Breast epithelium (tissue), 2 donors: ENCODE results near the gene DYNC1I1.

GRCh38 chr7:94347870-94348556 is 46.7 kb upstream of the COL1A2 start:
- PRO-cap = no peak
- RAMPAGE, long total RNA, 2 experiments = no peak in any of the 2 experiments

- PRO-cap = no peak
- RAMPAGE, long total RNA, 2 experiments = no peak in any of the 2 experiments
These were observed 26.5 kb upstream of the COL1A2 start for GRCh38 chr7:94367825-94368909.

- PRO-cap = no peak
- RAMPAGE, long total RNA, 2 experiments = no peak in any of the 2 experiments
These were observed 986 bp downstream of the SGCE start for GRCh38 chr7:94654858-94655435.

DNA sequence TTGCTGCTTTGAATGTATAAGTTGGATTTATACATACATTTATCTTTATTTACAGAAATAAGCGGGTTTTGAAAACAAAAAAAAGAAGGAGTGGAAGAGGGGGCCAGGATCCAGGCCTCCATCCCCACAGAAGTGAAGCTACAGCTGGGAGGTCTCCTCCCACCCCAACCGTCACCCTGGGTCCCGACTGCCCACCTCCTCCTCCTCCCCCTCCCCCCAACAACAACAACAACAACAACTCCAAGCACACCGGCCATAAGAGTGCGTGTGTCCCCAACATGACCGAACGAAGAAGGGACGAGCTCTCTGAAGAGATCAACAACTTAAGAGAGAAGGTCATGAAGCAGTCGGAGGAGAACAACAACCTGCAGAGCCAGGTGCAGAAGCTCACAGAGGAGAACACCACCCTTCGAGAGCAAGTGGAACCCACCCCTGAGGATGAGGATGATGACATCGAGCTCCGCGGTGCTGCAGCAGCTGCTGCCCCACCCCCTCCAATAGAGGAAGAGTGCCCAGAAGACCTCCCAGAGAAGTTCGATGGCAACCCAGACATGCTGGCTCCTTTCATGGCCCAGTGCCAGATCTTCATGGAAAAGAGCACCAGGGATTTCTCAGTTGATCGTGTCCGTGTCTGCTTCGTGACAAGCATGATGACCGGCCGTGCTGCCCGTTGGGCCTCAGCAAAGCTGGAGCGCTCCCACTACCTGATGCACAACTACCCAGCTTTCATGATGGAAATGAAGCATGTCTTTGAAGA is 7.5 kb upstream of the SGCE start:
- PRO-cap = no peak
- RAMPAGE, long total RNA, 2 experiments = no peak in any of the 2 experiments

- PRO-cap = no peak
- RAMPAGE, long total RNA, 2 experiments = no peak in any of the 2 experiments
These were observed 45.5 kb upstream of the SGCE start for GRCh38 chr7:94701490-94701847.

DNA sequence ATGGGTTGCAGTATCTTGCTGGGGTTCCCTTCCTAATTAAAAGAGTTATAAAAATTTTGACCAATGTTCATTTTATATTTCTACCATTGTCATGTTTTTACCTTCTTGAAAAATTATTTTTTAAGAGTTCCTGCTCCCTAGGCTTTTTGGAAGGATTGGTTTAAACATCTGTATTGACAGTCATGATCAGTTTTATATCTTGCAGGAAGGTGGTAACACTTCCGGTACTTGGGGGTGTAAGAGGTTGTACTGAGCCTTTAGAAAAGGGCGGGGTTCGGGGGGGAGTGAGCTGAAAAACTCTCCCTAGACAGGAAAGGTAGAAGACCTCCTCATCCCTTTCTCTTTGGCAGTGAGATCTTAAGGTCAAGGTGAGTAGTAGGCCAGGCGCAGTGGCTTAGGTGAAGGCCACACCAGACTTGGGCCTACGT is 426 bp upstream of the PPP1R9A start:
- PRO-cap = no peak
- RAMPAGE, long total RNA, 2 experiments = no peak in any of the 2 experiments

DNA sequence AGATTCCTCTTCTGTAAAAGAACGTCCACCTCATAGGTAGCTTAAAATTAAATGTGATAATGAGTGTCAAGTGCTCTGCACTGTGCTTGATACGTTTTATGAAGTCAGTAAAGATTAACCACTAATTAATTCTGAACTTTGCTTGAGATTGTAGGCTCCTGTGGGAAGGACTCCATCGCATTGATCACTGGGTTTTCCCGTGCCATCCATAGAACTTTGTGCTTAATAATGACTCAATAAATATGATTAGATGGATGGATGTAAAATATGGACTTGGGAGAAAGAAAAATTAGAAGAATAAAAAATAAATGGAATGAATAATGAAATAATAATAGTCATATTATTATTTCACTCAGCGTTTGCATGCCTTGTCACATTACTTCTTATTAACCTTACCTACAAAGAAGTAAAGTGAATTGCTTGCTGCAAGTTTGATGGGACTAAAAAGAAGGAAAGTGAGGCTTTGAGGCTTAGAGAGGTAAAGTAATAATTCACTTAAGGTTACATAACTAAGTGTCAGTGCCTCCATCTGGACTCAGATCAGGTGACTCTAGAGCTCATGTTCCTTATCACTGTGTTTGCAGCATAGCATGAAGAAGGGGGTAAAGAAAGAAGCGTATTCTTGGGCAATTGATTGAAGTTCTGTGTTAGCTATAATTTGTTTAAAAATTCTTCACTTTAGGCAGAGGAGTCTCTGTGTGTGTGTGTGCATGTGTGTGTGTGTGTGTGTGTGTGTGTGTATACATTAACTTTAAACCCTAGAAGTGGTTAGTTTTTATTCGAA is 1.8 kb upstream of the PON3 start:
- PRO-cap = no peak
- RAMPAGE, long total RNA, 2 experiments = no peak in any of the 2 experiments

- PRO-cap = no peak
- RAMPAGE, long total RNA, 2 experiments = no peak in any of the 2 experiments
These were observed 7.4 kb upstream of the ASB4 start for GRCh38 chr7:95478162-95479021.

DNA sequence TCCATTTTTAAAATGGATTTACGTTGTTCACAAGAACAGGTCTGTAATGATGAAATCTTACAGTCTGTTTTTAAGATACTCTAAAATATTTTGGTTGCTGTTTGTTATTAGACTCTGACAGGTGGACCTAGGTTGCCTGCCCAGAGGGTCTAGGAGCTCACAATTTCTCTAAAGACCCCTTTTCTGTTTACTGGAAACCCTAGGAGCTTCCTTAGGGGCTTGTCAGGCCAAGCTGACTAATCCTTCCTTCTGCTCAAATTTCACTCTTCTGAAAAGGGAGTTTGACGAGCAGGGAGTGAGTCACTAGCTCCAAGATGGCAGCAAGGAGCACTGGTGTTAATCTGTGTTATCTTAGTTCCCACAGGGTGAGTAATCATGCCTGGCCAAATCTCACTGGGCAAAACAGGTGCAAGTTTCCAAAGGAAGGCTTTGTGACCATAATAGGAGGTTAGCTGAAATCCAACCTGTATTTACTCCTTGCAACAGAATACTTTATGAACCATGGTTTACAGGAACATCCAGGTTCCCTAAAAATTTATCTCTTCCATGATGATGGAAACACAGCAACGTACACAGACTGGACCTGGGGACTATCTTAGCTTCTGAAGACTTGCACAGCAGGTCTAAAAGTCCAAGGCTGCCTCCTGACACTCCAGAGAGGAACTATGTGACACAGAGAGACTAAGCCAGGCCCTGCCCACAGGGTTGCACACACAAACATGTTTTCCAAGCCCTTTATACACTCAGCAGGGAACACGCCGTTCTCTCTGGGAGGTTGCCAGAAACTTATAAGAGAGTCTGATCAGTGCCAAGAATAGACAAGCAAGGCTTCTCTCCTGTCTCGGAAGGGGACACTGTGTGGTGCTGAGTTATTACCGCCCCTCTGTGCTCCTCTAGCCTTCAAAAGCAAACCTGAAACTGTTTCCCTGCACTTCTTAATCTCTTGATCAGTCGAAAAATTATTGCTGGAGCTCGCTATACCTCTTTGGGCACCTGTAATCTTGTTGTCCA is 46.4 kb downstream of the PDK4 start:
- PRO-cap = bidirectional peak, plus-strand start at position 851 of the sequence, minus-strand start at position 665 of the sequence
- RAMPAGE, long total RNA, 2 experiments = start-site peak on the minus strand in 1 of 2 experiments, centred at position 648 of the sequence, 5 reads per replicate

GRCh38 chr7:95582034-95582905 is 14.0 kb downstream of the PDK4 start:
- PRO-cap = no peak
- RAMPAGE, long total RNA, 2 experiments = no peak in any of the 2 experiments

- PRO-cap = no peak
- RAMPAGE, long total RNA, 2 experiments = no peak in any of the 2 experiments
These were observed 5.9 kb downstream of the PDK4 start for GRCh38 chr7:95590272-95591024.

GRCh38 chr7:95688906-95689478 is 83.4 kb upstream of the DYNC1I1 start:
- PRO-cap = no peak
- RAMPAGE, long total RNA, 2 experiments = no peak in any of the 2 experiments

DNA sequence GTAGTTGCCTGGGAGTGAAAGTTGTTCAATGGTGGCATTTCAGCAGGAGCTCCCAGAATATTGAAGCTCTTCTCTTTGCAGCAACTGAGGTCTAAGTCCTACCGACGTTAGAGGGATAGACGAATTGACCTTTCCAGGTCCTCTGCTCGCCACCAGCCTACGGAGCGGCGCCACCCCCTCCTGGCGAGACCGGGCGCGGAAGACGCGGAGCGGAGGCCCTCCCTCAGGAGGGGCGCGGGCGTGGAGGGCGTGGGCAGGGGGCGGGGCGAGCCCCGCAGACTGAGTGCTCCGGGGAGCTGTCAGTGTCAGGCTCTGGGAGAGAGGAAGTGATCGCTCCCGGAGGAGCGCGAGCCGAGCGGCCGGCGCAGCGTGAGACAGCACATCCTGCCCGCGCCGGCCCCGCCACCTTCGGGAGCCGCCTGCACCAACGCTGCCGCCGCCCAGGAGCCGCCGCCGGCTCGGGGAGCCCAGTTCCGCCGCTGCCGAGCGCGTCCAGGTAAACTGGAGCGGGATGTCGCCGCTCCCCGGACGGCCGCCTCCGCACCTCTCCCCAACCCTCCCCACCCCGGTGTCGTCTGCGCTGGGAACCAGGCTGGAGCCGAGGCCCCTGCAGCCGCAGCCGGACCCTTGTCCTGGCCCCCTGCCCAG is at the start of gene DYNC1I1:
TSS of gene DYNC1I1 (plus strand) at position 277 of the 648 bp plus-strand sequence.
- PRO-cap = unidirectional peak, plus-strand start at position 317 of the sequence
- RAMPAGE, long total RNA, 2 experiments = no peak in any of the 2 experiments

DNA sequence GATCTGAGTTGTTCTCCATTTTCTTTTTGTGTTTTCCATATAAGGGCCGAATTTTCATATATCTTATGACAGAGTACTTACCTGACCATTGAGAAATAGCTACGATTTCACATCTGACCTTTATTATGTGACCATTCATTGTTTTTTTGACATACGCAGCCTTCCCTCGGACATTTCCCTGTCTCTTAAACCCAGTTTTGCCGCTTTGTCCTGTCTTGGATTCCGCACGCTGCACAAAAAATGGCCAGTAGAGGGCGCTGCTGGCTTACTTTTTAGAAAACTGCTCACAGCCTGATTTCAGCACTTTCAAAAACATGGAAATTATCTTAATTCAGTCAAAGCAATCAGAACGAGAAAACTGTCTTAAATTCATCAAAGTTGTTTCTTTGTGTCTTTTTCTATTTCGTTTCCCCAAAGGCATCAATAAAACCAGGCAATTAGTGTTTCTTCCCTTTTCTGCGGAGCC is 144.2 kb downstream of the DYNC1I1 start:
- PRO-cap = no peak
- RAMPAGE, long total RNA, 2 experiments = no peak in any of the 2 experiments

- PRO-cap = no peak
- RAMPAGE, long total RNA, 2 experiments = no peak in any of the 2 experiments
These were observed 101.1 kb downstream of the SLC25A13 start for GRCh38 chr7:96220762-96221295.

GRCh38 chr7:96260547-96261189 is 61.2 kb downstream of the SLC25A13 start:
- PRO-cap = no peak
- RAMPAGE, long total RNA, 2 experiments = no peak in any of the 2 experiments

GRCh38 chr7:96263256-96264055 is 58.4 kb downstream of the SLC25A13 start:
- PRO-cap = no peak
- RAMPAGE, long total RNA, 2 experiments = no peak in any of the 2 experiments

- PRO-cap = no peak
- RAMPAGE, long total RNA, 2 experiments = no peak in any of the 2 experiments
These were observed 13.6 kb downstream of the SLC25A13 start for GRCh38 chr7:96308082-96308829.

GRCh38 chr7:96377326-96377650 is 55.4 kb upstream of the SLC25A13 start:
- PRO-cap = no peak
- RAMPAGE, long total RNA, 2 experiments = no peak in any of the 2 experiments

GRCh38 chr7:96388592-96388994 is 66.7 kb upstream of the SLC25A13 start:
- PRO-cap = no peak
- RAMPAGE, long total RNA, 2 experiments = no peak in any of the 2 experiments